Aorta (tissue), 1 donor: Measurements from ENCODE around the genes CLINT1, SLU7 and GABRG2.

DNA sequence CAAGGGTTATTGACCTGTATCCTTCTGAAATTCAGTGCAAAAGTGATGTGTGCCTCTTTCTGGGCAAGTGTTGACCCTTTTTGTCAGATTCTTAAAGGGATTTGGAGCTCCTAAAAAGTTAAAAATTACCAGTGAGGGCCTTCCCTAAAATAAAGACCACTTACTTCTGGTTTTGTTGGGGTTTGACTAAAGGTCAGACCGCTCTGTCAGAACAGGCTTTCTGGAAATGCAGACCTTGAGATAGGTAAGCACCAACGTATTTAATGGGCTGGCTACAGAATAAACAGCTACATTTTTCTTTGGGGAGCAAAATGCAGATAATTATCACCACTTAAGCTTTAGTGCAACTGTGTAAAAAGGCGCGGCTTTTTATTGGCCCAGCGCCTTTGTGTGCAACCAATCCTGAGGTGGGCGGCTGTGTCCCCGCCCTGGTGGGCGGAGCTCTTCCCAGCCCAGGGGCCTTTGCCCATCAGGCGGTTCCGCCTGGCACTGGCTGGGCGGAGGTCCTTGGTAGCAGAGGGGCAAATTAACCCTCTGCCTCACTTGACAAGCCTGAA lies 13.0 kb upstream of the NIPAL4 start:
- PRO-cap: no peak

DNA sequence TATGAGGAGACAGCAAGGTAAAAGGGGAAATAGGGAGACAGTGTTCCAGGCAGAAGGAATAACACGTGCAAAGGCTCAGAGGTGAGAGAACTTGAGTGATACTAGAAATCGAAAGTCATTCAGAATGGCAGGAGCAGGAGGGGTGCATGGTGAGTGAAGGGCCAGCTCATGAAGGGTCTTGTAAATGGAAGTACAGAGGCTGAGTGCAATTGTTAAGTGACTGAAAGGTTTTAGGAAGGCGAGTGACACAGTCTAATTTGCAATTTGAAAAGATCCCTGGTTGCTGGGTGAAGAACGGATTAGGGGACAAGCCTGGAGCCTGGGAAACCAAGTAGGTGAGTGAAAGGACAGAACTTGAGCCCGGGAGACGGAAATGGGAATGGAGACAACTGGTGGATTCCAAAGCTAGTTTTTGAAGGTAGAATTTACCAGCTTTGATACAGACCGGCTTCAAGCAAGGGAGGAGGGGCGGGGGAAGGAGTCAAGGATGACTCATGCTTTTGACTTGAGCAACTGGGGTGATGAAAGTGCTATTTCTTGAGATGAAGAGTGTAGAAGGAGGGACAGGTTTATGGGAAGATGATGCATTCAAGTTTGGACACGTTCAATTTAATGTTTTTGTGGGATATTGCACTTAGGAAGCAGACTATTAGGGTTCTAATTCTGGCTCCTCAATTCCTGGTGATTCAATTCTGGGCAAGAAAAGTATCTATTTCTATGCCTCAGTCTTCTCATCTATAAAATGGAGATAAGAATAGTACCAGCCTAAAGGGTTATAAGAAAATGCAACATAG lies 4.3 kb downstream of the NIPAL4 start:
- PRO-cap: no peak

DNA sequence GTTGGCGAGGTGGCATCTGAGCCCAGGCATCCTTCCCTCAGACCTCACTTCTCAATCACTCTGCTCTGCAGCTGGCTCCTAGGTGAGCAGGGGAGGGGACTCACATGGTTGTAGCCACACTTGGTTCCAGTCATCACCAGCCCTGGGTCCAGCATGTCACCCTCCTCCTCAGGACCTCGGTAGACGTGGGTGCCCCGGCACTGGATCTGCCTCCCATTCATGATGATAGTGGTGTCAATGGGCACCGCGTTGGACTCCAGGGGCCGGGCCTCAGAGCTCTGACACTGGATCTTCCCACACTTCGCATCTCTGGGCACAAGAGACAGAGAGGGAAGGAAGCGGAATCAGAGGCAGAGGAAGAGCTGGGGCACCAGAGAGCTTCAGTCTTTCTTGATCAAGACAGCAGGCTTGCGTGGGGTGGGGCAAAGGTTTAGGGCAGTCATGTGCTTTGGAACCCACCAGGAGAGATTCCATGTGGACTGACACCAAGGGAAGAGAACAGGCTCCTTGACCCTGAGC lies 32.9 kb downstream of the NIPAL4 start:
- PRO-cap: no peak

DNA sequence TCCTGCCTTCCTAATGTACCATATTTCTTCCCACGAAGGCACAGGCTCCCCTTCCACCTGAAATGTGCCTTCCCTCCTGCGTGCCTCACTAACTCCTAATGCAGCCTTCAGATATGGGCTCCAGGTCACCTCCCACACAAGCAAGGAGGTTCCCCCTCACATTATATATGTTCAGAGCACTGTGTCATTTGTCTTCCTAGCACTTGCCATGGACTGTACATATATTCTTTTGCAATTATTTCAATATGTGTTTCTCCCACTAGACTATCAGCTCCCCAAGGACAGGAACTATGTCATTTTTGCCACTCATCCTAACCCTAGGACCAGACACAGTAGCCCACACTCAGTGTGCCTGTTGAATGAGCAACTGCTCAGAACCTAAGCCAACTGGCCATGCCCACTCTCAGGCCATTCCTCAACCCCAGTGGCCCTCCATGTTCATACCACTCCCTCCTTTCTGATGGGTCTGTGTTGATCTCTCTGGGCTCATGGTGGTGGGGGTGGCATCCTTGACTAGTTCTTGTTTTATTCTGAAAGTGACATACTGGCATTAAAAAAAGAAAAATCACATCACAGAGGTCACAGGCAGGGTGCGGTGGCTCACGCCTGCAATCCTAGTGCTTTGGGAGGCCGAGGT lies 41.3 kb downstream of the NIPAL4 start:
- PRO-cap: no peak

GRCh38 chr5:157787403-157788030 lies 44.0 kb downstream of the LSM11 start:
- PRO-cap: no peak

- PRO-cap: no peak
Measured at GRCh38 chr5:157836340-157837122, 22.4 kb downstream of the CLINT1 start.

DNA sequence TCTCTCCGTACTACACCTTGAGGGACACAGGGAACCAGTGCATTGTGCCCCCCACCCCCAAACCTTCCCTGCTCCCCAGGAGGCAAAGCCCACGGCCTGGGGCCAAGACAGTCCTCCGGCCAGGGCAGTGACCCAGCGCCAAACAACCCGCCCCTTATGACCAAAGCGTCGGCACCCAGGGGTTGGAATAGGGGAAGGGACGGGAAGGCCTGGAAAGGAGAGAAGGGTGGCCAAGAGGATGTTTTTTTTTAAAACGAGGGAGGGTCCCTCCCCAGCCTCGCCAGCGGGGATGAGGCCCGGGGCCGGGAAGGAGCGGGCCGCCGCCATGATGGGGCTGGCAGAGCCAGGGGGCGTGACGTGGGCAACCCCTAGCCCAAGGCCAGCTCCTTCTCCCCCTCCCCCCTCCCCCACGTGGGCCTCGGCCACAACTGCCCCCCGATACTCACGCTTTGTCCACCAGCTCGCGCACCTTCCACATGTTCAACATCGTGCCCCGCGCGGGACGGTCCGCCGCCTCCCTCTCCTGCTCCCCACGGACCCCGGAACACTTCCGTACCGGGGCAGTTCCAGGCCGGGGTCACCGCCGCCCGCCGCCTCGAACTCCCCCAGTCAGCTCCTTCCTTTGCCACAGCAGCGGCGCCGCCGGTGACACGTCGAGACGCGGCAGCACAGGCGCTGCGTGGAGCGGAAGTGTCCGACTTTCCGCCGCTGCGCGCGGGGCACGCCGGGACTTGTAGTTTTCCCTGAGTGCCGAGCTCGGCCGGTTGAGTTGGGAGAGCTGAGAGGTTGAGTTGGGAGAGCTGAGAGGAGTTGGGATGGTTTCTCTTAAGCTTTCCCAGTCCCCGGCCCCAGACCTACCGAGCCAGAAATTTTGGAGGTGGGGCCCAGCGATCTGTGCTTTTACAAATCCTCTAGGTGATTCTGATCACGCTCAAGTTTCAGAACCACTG lies at the start of gene CLINT1:
Gene CLINT1, minus strand, starts transcription at position 662 of the 950 bp plus-strand sequence.
- PRO-cap: unidirectional peak, minus-strand start at position 647 of the sequence

- PRO-cap: no peak
Measured at GRCh38 chr5:158483274-158483473, 616.5 kb downstream of the EBF1 start.

DNA sequence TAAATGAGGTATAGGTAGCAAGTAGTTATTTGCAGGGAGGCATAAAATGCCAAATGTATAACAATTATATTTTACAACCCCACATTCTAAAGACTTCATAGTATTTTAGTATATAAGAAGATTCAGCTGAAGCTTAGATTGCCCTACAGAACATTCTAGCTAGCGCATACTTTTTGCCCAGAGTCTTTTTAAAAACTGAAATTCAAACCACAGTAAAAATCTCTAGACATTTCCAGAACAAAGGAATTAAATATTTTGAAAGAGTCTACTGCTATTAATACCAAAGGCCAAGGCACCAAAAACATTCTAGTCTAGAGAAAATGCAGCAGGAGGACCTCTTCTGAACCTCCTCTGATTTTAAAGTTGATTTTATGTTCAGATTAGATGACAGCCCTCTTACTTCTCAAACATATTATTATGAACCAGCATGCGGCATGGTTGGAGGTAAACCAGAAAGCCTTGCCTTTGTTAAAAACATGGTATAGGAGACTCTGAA lies 378.9 kb downstream of the EBF1 start:
- PRO-cap: no peak

- PRO-cap: no peak
Measured at GRCh38 chr5:159043627-159043896, 56.2 kb downstream of the EBF1 start.

DNA sequence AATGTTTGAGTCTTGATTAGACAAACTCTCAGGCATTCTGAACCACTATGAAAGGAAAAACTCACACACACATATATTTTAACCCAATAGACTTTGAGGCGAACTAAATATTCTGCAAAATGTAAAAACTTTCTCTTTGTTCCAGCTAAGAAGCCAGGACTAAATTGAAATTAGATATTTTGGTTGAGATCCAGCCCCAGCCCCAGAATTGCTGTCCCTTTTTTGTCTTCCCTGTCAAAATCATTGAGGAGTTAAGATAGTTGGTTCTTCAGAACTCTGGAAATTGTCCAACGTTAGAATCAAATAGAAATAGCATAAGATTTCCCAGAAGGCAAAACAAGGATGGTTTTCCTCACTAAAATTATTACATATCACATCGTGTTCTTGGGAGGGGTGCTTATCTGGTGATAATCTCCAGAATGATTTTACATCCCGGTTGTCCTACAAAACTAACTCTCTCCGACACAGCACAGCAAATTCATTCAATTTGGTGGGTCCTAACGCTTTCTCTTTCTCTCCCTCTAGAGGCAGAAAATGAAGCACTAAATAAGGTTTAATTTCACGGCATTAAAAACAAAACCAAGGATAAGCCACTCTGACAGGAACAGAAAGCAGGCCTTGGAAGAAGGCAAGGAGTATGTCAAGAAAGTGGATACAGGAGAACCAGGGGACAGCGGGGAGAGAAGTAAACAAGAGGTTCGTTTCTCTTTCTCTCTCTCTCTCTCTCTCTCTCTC lies 50.1 kb downstream of the EBF1 start:
- PRO-cap: bidirectional peak, plus-strand start at position 576 of the sequence, minus-strand start at position 448 of the sequence

GRCh38 chr5:159119868-159120171 lies 20.1 kb upstream of the EBF1 start:
- PRO-cap: no peak

DNA sequence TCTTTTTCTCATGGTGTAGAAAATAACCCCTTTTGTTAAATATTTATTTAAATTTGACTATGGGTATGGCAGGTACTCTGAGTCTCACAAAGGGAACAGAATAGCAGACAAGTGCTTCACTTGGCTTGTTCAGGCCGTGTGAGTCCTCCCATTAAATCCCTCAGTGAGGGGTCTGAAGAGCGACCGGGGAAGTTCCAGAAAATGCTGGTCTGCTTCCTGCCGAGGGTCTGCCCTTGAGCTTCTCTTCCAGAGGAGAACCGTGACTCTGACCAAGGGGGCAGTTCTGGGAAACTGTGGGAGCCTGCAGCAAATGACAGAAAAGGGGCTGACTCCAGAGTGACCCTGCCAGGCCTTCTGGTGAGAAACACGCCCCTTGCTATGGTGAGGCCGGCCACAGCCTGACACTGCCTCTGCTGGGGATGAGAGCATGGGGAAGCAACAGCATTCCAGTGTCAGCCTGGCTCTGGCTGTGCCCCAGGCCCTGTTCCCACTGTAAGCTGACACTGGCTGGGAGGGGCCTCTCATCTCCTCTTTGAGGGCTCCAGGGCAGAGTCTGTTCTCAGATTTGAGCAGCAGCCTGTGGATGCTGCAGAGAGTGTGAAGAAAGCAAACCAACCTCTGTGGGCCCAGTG lies 179.9 kb upstream of the IL12B start:
- PRO-cap: no peak

DNA sequence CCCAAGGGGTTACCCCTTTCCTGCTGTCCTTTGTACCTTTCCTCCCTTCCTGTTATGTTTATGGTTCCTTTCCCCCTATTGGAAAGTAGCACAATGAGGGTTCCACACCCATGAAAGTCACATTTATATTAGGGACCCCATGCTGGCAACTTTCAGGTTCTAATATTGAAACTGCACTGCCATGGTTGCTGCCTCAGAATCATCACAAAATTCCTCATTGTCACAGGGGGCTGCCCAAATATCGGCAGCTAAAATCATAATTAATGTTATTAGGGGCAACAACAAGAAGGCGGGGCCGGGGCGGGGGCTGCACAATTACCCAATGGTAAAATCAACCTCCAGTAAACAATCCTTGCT lies 123.6 kb upstream of the ADRA1B start:
- PRO-cap: no peak

DNA sequence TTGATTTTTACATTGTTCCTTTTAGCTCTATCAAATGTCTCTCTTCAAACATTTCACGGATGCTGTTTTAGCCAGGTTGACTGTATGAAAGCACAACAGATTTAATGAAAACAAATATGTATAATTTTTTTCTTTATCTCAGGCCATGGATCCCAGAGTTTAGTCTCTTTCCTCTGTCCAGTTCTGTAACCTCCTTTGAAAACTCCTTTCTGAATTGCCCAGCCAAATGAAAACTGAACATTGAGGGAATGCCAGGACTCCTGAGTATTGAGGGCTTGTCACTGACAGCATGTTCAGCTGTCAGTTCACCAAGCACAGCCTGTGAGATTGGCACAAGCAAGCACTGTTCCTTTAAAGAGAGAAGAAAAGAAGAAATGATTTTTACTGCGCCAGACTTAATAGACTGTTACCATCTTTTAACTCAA lies 27.2 kb downstream of the TTC1 start:
- PRO-cap: no peak

DNA sequence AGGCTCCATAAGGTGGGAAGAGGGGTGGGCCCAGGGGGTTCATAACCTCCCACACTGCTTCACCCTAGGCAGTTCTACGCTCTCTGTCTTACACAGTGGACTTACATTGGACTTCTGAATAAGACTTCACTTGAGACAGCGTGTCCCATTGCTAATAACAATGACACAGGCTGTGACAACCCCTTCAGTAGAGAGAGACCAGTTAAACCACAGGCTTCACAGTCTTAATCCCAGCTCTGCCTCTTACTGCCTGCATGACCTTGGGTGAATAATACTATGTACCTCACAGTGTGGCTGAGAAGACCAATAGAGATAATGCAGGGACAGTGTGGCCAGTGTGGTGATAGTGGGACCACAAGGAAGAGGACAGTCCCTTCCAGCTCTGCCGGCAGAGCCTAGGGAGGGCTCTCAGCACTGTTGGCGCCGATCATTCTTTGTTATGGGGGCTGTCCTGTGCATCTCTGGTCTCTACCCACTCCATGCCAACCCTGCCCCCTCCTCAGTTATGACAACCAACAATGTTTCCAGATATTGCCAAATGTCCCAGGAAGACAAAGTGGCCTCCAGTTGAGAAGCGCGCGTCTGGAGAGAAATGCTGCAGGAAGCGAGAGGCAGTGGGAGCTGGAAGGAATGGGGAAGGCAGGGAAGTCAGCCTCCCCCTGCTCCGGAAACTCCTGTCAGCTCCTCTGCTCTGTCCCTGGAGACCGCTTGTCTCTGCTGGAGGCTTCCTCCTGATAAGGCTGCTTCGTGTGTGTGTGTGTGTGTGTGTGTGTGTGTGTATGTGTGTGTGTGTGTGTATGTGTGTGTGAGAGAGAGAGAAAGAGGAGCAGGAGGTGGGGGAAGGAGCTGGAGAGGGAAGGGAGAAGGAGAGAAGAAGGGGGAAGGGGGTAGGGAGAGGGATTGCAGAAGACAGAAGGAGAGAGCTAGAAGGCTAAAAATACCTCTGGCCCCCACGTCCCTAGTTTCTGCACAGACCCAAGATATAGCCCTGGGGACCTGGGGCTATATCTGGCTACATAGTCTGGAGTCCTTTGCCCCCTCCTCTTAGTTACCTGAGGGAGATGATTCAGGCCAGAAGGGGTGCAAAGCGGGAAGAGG lies 31.8 kb upstream of the FABP6 start:
- PRO-cap: no peak

DNA sequence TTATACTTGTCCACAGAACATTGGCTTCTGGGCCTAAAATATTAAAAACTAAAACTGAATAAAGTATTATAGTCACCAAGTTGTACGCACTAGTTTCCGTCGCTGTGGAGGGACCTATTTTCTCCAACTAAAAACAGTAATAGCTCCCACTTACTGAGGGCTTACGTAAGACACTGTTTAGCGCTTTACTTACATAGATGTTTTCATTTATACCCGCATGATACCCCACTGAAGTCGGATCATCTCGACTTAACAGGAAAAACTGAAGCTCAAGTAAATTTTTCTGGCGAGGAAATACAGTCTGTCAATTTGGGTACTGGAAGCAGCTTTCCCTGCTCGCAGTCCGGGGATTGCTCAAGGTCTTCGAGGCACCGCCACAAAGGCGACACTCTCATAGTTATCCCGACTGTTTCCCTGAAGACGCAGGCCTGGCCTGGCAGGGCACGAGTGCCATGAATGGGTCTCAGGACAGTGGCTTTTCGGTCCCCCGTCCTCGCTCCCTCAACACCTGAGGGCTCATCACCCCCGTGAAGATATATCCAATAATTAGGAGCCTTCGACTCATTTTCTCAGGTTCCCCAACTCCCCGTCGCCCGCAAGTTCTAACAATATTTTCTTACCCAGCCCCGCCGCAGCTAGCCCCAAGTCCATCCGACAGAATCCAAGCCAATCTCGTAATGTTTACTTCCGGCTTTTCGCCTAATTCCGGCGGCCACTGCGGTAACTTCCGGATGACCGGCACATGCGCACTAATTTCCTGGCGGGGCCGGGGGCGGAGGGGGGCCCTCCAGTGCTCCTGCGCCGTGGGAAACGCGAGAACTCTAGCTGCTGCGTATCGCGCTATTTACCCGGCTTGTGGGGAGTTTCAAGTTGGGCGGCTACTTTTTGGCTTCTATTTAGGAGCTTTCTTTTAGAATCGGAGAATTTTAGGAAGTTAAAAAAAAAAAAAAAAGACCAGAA lies at the start of gene SLU7:
Gene SLU7, minus strand, starts transcription at position 679 of the 960 bp plus-strand sequence.
- PRO-cap: bidirectional peak, plus-strand start at position 752 of the sequence, minus-strand start at position 676 of the sequence

DNA sequence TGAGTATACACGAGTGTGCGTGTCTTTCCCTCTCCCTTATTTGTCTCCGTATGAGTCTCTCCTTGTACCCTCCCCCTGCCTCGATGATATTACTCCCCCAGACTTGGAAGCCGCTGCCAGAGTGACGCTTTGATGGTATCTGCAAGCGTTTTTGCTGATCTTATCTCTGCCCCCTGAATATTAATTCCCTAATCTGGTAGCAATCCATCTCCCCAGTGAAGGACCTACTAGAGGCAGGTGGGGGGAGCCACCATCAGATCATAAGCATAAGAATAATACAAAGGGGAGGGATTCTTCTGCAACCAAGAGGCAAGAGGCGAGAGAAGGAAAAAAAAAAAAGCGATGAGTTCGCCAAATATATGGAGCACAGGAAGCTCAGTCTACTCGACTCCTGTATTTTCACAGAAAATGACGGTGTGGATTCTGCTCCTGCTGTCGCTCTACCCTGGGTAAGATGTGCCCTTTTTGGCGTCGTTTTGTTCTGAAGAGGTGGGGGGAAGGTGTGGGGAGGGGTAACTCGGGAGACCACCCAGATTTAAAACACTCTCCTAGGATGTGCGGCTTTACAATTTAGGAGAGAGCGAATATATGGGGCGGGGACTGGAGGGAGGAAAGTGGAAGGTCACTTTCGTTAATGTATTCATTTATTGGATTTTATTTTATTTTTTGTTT lies at the start of gene GABRG2:
Gene GABRG2, plus strand, starts transcription at position 116 of the 672 bp plus-strand sequence.
- PRO-cap: no peak

- PRO-cap: no peak
Measured at GRCh38 chr5:163153568-163153780, 283.9 kb upstream of the CCNG1 start.

- PRO-cap: no peak
Measured at GRCh38 chr5:163503878-163505003, 1.2 kb upstream of the MAT2B start.